Right common carotid artery plus branches (tissue), 1 donor: ENCODE measurements around a stretch of chr17.

- PRO-cap: no peak
Measured at GRCh38 chr17:80456449-80456780, 20.0 kb downstream of the NPTX1 start.

DNA sequence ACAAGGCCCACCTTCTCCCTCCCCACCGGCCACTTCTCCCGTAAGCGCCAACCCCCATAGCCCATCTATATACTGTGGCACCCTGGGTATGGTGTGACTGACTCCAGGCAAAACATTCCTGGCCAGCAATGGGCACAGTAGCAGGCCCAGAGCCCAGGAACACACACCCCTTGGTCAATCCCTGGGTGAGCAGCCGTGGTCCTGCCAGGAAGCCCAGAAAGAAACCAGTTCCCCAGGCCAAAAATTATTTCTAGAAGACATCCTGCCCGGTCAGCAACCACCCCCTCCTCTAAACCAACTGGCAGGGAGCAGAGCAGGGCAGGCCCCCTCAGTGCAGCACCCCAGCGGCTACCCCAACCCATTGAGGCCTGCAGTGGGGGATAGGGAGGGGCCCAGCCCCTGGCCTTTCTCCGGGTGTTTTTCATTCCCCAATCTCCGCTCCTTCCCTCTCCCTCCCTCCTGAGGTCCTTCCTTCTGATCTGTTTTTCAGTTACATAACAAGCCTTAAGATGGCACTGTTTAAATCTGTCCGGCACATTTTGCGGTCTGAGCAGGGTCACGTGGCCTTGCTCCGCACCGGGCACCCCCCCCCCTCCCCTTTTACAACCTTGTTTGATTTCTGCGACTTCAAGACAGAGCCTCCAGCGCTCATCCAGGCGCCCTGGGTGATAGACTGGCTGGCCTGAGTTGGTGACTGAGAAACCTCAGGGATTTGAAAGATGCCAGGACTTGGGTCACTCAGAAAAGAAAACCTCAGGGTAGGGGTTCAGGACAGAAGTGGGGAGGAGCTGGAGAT is 2.0 kb downstream of the NPTX1 start:
- PRO-cap: bidirectional peak, plus-strand start at position 644 of the sequence, minus-strand start at position 481 of the sequence

- PRO-cap: no peak
Measured at GRCh38 chr17:80846520-80846828, 145.2 kb upstream of the CHMP6 start.

GRCh38 chr17:80891361-80892043 is 100.1 kb upstream of the CHMP6 start:
- PRO-cap: no peak

DNA sequence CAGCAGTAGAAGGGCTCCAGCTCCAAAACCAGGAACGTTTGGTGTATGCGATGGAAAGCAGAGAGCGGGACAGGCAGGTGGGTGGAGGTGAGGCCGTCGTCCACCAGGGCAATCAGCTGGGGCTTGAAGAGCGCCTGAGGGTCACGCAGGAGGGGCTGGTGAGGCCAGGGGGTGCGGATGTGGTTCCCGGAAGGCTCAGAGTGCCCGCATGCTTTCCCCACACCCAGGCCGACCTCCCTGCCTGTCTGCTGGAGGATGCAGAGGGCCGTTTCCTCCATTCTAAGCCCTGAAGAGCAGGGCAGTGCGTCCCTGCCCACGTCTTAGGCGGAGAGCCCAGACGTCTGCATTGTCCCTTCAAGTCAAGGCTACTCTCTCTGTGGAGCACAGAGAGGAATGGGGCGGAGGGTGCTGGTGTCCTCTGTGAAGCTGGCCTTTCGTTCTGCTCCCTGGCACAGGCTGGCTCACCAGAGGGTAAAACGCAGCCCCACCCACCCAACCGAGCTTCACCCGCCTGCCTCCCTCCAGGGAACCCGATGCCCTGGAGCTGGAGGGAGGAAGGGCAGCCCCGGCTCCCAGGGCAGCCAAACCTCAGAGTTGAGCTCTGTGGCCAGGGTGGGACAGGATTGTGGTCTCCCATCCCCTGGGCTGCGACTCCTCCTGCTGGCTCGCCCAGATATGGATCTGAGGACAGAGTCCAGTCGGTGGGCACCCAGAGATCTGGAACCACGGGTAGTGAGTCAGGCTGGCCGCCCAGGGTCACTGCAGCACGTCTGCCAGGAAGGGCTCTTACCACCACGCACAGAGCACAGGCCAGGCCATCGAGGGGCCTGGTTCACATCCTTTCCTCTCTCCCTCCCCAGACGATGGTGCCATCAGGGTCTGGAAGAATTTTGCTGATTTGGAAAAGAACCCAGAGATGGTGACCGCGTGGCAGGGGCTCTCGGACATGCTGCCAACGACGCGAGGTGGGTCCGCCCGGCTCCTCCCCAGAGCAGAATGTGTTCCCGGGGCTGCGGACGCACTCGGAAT is 42.7 kb upstream of the CHMP6 start:
- PRO-cap: no peak

DNA sequence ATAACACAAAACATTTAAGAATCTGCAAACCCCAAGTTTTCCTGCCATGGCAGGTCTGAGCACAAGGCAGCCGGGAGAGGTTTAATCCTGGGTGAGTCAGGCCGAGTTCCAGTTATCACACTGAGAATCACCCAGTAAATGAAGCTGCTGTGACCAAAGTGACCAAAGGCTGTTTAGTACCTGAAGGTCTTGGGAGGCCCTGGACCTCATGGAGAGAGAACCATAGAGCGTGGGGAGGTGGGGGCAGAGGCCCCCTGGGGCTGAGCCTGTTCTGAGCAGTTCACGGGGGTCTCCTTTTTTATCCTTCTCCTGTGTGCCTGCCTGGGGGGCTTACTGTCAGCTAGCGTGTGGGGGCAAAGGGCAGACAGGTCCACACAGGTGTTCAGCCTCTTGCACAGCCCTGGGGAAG is 15.7 kb upstream of the BAIAP2 start:
- PRO-cap: no peak

GRCh38 chr17:81027672-81028253 is 7.2 kb upstream of the BAIAP2 start:
- PRO-cap: no peak

- PRO-cap: bidirectional peak, plus-strand start at chr17:81043847, minus-strand start at chr17:81043788
Measured at GRCh38 chr17:81043544-81044496, 8.9 kb downstream of the BAIAP2 start.

- PRO-cap: bidirectional peak, plus-strand start at chr17:81059352, minus-strand start at chr17:81059178
Measured at GRCh38 chr17:81058887-81059627, 24.1 kb downstream of the BAIAP2 start.

DNA sequence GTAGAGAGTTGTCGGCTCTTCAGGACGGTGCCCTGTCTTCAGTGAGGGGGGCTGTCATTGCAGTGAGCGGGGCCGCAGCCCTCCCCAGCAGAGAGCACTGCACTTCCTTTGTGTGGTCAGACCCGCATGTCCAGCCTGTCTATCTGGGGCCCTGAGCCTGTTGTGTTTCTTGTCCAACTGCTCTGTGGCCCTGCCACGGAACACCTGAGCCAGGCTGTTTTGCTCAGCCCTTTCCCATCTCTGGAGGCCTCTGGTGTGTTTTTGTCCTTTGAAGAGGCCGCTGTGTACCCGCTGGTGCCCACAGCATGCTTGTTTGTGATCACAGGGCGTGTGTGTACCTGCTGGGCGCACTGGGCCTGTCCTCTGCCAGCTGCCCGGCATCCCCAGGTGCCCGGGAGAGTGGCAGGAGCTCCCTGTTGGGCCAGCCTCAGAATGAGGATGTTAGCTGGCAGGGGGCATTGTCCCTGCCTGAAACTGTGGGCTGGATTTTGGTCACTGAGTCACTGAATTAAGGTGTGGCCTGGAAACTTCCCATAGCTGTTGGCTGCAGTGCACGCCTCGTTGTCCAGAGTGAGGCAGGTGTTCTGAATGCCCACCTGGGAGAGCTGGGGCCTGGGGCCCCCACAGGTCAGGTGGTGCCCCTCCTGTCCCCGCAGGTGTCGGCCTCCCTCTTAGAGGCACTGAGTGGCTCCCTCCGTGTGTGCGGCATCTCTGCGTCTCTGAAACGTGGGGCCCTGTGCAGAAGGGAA is 31.1 kb downstream of the BAIAP2 start:
- PRO-cap: no peak

- PRO-cap: no peak
Measured at GRCh38 chr17:81071858-81072543, 37.0 kb downstream of the BAIAP2 start.

GRCh38 chr17:81150392-81151141 is 14.7 kb upstream of the PVALEF start:
- PRO-cap: bidirectional peak, plus-strand start at chr17:81150908, minus-strand start at chr17:81150835

DNA sequence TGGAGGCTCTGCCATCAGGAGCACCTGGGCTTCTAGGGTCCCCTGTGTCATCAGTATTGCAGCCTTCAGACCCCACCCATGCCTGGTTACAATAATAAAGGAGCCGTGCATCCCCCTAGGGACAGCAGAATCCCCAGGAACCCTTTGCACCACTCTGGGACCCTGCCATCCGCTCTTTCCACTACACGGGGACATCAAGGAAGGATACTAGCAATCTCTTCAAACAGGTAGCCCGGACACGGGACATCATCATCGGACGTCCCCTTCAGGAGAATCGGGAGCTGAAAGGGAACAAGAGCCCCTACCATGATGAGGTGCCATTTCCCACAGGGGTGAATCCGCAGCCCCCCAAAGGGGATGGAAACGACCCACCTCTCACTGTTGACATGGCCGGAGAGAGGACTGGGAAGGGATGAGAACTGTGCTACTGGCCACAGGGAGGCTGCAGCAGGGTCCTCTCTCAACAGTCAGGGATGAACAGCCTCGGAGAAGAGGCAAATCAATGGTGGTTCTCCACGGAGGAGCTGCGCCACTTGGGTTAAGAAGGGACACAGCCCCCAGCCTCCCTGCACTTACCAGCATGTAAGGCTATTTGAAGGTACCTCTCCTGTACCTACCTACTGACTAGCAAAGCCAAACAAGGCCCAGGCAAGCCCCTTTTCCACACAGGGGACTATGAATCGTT is 1.5 kb downstream of the TEPSIN start:
- PRO-cap: no peak

GRCh38 chr17:81253009-81253464 is 13.9 kb downstream of the NDUFAF8 start:
- PRO-cap: no peak

DNA sequence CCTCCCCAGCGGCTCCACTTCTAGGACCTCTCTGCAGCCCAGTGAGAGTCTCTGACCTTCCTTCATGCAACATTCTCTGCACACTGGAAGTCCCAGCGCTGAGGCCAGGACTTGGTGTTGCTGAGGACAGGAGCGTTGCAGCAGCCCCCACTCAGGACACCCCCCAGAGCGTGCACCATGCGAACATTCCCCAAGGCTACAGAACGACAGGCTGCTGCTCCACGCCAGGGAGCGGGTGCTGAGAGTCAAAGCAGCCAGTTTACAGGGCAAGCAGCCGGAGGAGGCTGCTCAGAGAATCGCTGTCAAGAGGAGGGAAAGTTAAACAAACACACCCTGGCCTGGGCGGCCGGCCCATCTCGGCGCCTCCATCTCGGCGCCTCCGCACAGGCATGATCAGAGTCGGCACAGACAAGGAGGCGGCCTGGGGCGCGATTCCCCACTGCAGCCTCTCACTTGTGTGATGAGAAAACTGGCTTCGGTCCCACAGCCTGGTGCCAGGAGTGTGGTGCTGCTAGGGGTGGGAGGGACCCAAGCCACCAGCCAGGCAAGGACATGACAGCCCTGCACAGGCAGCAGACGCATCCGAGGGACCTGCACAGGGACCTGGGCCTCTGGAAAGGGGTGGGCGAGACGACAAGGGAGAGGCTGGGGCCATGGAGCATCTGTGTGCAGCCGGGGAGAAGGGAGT is 17.8 kb downstream of the SLC38A10 start:
- PRO-cap: no peak

DNA sequence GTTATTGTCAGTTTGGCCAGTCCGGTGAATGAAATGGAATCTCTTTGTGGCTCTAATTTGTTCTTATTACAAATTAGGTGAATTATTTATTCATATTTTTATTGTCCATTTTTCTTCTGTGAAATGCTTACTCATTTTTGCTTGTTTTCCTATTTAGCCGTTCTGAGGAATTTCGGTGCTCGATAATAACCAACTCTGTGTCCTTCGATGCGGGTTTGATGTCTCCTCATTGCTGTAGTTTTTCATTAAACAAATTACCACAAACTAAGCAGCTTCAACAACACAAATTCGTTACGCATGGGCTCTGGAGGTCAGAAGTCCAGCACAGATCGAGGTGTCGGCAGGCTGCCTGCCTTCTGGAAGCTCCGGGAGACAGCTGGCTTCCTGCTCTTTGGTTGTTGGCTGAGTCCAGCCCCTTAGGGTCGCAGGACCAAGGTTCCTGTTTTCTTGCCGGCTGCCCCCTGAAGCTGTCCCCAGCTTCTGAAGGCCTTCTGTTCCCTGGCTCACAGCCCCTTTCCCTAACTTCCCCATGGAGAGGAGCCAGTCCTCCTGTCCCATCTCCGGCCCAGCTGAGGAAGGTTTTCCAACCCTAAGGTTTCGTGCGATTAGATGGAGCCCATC is 4.2 kb upstream of the SLC38A10 start:
- PRO-cap: no peak

DNA sequence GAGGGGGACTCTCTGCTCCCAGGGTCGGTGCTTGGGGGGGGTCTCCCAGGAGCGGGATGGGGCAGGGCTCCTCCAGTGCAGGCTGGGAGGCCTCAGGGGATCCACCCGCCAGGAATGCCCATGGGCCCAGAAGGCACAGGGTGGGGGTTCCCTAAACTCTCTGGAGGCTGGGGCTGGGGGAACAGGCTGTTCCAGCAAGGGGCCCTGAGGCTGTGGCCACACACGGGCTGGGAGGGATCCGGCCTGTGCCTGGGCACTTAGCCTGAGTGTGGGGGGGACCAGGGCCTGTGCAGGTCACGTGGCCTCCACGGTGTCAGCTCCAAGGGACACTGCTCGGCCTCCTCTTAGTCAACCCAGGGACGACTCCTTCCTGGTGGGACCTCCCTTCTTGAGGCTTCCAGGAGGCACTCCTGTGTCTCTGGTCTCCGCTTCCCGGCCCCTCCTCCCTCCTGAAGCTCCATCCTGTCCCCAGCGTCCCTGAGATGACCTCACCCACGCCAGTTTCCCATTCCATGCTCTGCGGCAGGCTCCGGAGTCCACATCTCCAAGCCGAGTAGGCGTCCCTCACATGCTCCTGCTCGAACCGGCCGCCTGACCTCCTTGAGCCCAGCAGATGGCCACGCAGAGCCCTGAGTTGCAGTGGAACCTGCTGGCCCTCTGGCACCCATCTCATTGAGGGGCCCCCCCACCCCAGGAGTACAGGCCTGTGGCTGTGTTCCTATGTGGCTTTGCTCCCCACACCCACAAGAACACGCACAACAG is 23.0 kb upstream of the BAHCC1 start:
- PRO-cap: unidirectional peak, plus-strand start at position 347 of the sequence

GRCh38 chr17:81400978-81401442 is 5.8 kb downstream of the BAHCC1 start:
- PRO-cap: no peak

GRCh38 chr17:81412581-81413233 is 17.4 kb downstream of the BAHCC1 start:
- PRO-cap: no peak

DNA sequence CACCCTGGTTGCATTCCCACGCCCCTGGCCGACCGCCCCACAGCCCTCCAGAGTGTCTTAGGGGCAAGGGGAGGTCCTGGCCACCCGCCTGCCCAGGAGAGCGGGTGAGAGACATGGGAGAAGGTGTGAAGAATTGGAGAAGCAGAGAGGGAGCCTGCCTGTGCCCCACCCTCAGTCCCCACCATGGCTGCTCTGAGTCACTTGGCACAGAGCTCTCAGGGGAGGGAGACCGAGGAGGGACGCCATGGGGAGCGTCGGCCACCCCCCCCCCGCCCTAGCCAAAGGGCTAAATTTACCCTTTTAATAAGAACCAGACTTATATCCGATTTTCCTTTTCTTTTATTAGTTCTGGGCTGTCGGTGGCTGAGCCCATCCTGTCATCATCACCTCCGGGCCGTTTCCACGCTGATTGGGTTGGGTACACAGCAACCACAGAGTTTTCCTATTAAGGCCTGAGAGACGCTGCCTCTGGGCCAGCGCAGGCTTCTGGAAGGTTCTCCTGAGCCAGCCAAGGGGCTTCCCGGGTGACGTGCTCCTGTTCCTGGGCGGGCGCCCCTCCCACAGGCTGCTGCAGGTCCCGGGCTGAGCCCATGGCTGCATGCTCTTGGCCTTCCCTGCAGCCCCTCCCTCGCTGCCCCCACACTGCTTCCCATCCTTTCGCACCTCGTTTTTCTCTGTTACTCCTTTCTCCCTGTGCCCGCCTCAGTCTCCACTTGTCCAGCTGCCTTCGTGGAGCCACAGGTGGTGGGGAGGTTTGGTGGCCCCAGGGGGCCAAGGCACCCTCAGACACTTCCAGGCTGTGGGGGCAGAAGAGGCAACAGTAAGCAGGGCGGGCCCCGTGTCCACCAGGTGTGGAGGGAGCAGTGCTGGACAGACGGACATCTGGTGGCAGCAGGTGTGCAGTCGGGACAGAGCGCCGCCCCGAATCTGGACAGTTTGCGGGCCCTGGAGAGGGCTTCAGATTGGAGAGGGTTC is 22.3 kb downstream of the BAHCC1 start:
- PRO-cap: bidirectional peak, plus-strand start at position 561 of the sequence, minus-strand start at position 391 of the sequence